Esophagus squamous epithelium (tissue), 4 donors: ENCODE measurements around the gene MANSC1.

DNA sequence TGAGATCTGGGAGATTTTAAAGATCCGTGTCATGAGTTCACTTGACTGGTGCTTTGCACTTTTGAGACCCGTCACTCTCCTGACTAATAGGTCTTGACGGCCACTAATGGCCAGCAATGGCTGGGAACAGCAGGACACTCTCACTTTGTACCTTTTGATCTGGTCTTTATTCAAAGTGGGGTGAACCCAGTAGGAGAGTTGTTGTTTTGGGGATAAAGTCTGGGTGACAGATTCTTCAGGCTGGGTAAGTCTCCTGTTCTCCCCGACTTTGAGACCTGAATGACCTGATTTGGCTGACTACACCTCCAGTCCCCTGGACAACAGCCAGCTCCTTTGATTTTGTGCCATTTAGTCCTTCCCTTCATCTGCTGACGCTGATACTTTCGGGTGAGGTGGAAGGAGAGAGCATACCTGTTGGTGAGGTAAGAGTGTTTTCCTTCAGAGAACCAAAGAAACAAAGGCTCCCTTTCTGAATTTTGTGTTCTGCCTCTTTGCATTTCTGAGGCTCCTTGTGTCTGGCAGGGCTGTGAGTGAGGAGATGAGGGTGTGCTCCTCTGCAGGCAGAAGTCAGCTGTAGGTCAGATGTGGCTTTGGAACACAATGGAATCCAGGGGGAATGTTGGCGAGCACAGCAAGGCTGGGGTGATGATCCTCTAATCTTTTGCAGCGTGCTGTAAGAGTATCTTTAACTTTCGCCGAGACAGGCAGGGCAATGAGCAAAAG lies 12.0 kb downstream of the ETV6 start:
- PRO-cap: bidirectional peak, plus-strand start at position 377 of the sequence, minus-strand start at position 270 of the sequence
- RAMPAGE, long total RNA, 4 experiments: no peak in any of the 4 experiments

- PRO-cap: no peak
- RAMPAGE, long total RNA, 4 experiments: no peak in any of the 4 experiments
Observed at GRCh38 chr12:11701268-11702287, 52.1 kb downstream of the ETV6 start.

DNA sequence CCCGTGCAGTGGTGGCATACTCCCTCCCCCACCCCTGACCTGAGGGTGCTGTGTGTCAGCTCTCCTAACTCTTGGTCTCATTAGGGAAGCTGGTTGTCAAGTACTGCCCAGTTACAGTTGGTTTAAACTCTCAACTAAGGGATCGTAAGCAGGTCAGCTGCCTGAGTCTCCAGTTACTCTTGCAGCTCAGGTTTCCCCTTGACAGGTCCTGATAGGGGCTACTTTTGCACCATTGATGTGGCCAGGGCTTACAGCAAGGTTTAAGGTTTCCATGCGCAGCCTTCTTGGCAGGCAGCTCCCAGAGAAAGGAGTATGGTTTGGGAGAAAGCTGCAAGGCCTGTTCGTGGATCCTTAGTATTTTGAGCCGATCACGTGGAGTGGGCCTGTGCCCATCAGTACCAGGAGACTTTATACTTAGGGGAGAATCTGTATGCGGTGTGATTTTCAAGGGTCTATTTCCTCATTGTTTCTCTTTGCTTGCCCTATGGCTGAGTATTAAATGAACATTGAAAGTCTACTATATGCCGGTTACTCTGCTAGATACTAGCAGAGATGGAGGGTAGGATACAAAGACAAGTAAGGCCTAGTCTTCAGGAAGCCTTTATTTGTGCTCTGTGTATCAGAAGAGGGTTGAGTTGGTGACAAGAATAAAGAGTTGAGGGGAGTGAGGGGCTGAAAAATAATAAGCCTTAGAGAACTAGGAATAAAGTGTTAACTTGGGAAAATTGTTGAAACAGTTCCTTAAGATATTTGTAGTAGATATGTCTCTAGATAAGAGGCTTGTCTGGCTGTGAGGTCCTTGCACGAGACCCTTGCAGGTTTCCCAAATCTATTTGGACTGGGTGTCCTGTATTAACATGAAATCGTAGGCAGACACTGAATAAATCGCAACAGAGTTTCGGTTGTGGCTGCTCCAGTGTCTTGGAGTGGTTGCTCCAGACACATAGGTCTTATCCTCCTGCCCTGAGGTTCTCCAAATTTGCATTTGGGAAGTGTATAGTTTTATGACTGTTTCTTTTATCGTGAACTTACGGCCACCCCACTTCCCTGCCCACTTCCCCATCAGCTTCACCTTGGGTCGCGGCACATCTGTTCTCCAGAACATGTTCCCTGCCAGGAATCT lies 74.9 kb downstream of the ETV6 start:
- PRO-cap: no peak
- RAMPAGE, long total RNA, 4 experiments: no peak in any of the 4 experiments

- PRO-cap: no peak
- RAMPAGE, long total RNA, 4 experiments: no peak in any of the 4 experiments
Observed at GRCh38 chr12:11729043-11729288, 79.5 kb downstream of the ETV6 start.

DNA sequence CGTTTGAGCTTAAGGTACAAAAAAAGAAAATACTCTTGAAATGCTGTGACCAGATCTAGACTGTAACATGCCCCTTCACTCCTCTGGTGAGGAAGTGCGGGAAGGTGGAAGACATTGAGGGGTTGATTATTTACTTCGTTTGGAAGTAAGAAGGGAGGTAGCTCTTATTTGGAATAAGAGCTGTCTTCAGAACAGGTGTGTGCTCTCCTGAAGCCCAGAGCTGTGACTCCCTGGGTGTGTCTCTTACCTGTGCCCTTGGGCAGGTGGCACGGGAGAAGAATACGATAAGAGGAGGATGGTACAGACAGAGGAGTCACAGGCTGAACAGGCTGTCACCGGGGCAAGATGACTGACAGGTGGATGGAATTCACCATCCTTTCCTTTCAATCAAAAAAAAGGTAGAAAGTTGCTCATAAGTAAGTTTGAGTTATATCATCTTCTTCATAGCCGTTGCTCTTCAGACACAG lies 120.2 kb downstream of the ETV6 start:
- PRO-cap: no peak
- RAMPAGE, long total RNA, 4 experiments: no peak in any of the 4 experiments

DNA sequence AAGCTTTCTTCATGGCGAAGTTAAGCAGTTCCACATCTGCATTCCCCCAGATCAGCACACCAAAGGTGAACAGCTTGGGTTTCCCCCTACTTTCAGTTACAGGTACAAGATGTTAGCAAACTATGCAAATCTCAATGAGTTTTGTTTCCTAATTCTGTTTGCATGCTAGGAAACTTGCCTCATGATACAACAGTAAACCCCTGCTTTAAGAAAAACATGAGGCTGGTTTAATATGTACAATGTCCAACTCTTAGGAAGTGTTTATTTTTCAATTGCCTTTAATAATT lies 131.4 kb downstream of the ETV6 start:
- PRO-cap: unidirectional peak, minus-strand start at position 67 of the sequence
- RAMPAGE, long total RNA, 4 experiments: no peak in any of the 4 experiments

- PRO-cap: no peak
- RAMPAGE, long total RNA, 4 experiments: no peak in any of the 4 experiments
Observed at GRCh38 chr12:11797902-11798605, 148.6 kb downstream of the ETV6 start.

- PRO-cap: no peak
- RAMPAGE, long total RNA, 4 experiments: no peak in any of the 4 experiments
Observed at GRCh38 chr12:11813486-11814086, 164.1 kb downstream of the ETV6 start.

GRCh38 chr12:11820351-11820852 lies 170.9 kb downstream of the ETV6 start:
- PRO-cap: no peak
- RAMPAGE, long total RNA, 4 experiments: no peak in any of the 4 experiments

- PRO-cap: no peak
- RAMPAGE, long total RNA, 4 experiments: no peak in any of the 4 experiments
Observed at GRCh38 chr12:11838343-11838850, 188.9 kb downstream of the ETV6 start.

DNA sequence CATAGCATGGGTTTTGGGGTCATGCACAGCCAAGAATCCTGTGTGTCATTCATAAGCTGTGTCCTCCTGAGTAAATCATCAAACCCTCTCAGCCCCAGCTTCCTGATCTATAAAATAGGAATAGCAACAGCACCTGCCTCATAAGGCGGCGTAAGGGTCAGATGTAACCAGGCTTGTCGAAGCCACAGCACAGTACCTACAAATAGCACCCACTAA lies 188.4 kb upstream of the BCL2L14 start:
- PRO-cap: no peak
- RAMPAGE, long total RNA, 4 experiments: no peak in any of the 4 experiments

DNA sequence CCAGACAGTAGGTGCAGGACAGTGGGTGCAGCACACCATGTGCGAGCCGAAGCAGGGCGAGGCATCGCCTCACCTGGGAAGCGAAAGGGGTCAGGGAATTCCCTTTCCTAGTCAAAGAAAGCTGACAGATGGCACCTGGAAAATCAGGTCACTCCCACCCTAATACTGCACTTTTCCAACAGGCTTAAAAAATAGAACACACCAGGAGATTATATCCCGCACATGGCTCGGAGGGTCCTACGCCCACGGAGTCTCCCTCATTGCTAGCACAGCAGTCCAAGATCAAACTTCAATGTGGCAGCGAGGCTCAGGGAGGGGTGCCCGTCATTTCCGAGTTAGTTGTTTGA lies 161.5 kb upstream of the BCL2L14 start:
- PRO-cap: no peak
- RAMPAGE, long total RNA, 4 experiments: no peak in any of the 4 experiments

GRCh38 chr12:12086880-12087490 lies 16.2 kb downstream of the BCL2L14 start:
- PRO-cap: no peak
- RAMPAGE, long total RNA, 4 experiments: no peak in any of the 4 experiments

GRCh38 chr12:12219700-12219991 lies 47.2 kb downstream of the LRP6 start:
- PRO-cap: no peak
- RAMPAGE, long total RNA, 4 experiments: no peak in any of the 4 experiments

GRCh38 chr12:12331965-12332282 lies 18.1 kb downstream of the MANSC1 start:
- PRO-cap: no peak
- RAMPAGE, long total RNA, 4 experiments: no peak in any of the 4 experiments

DNA sequence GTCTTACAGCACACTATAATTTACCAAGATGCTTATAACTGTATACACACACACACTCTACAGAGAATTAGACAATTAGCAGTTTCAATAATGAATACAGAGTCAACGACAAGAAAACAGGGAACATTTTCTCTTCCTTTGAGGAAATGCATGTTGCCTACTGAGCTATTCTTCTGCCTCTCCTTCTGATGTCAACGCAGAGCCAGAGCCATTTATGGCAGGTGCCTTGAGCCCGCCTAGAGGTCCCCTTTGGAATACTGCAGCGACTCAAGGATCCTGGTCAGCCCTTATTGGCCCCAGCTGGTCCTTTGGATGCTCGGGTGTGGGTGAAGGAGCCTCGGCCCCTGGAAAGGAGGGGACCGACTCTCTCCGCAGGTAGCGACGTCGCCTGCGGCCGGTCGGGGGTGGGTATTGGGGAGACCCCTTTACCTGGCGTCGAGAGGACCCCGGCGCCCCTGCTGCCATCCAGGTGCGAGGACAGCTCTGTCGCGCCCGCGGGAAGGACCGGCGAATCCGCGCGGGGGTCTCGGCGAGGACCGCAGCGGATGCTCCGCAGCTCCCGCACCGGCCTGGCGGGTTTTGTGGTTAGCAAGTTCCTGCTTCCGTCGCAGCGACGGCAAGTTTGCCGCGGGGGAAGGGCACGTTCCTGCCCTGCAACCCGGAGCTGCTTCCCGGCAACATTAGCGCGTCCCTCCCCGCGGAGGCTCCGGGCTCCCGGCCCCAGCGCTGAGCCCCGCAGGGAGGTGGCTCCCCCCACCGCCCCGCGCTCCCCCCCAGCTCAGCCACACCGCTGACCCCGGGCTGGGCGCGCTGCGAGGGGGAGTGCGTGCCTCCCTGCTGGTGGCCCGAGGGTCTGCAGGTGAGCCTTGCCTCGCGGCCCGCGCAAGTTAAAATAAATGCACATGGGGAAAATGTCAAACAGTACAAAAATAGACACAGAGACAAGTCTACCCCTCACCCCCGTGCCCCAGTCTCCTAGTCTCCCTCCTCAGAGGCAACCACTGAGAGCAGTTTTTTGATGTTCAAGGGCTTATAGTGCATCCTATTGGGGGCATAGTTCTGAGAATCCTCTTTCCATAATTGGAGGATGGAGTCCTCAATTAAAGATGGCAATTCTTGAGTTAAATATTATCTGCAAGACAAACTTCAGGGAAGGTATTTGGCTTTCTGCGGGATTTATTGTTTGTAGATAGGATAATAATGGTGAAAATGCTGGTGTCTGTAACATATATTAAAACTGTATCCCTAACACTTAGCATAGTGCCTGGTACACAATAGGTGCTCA lies at the start of gene MANSC1:
MANSC1 (minus strand) TSS at position 594 of the 1,285 bp plus-strand sequence.
- PRO-cap: bidirectional peak, plus-strand start at position 211 of the sequence, minus-strand start at position 187 of the sequence; bidirectional peak, plus-strand start at position 680 of the sequence, minus-strand start at position 581 of the sequence
- RAMPAGE, long total RNA, 4 experiments: start-site peak on the minus strand in 4 of 4 experiments, centred at positions 560 to 575 of the sequence, 74 to 753 reads per replicate

DNA sequence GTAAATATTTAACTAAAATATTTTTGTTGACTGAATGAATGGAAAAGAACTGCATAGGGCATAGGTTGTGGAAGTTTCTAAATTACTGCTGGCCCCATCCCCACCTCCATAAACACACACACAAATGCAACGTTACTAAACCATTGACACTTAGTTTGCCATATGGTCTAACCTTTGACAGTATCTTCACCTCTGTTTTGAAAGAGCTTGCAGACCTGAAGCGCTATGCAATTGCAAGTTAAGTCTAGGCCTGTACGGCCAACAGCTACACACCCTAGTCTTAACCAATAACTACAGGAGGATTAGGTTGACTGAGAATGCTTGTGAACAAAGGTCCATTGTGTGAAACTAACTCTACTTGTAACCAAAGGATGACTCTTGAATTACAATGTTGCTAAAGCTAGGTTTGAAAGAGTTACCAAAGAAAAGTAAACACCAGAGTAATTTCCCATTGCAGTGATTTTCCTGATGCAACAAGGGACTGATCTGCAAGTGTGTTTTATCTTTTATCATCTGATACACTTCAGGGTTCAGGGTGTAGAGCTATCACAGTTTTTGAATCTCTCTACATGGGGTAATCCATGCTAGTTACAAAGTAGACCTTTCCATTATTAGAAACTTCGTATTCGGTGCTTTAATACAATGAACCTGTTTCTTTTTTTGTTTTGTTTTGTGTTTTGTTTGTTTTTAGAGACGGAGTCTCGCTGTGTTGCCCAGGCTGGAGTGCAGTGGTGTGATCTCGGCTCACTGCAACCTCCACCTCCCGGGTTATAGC lies 1.1 kb upstream of the MANSC1 start:
- PRO-cap: unidirectional peak, minus-strand start at position 118 of the sequence; bidirectional peak, plus-strand start at position 519 of the sequence, minus-strand start at position 199 of the sequence
- RAMPAGE, long total RNA, 4 experiments: no peak in any of the 4 experiments

DNA sequence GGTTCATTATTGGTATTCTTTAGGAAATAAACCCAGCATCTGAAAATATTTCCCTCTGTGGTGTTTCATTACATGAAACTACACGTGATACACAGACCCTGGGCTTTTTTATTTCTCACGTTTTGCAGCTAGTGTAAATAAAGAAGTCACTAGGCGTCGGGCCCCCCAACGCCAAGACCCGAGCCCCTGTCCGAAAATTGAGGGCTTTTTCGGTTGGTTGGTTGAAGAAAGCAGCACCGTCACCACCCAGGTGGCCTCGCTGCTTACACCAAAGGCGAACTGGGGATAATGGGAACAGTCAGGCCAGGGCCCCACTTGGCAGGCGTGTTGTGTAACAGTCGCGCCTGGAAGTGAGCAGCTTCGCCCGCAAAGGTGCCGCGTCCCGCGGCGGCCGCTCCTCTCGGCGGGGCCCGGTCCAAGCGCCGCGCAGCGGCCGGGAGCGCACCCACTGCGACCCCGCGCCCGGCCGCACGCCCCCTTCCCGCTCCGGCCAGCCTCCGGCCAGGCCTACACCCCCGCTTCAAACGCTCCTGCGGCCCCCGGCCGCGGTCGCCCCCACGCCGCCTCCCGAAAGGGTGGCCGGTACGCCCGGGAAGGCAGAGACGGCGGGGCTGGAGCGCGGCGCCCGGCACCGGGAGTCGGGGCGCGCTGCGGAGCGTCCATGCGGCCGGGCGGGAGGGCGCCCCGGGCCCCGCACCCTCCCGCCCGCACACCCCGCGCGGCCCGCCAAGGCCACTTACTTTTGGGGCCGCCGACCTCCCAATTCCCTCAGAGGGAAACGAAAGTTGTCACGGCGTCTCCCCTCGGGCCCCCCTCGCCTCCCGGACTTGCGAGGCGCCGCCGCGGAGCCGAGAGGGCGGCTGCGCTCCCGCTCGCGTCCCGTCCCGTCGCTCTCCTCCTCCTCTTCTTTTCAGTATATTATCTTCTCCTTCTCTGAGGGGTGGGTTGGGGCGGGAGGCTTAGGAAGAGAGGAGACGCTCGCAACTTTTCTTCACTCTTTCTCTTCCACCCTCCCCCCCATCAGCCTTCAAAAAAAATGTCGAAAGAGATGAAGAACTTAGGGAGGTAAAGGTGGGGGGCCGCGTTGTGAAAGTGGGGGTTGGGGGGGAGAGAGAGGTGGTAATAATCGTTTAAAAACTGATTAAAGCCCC lies 911 bp downstream of the DUSP16 start:
- PRO-cap: bidirectional peak, plus-strand start at position 337 of the sequence, minus-strand start at position 281 of the sequence
- RAMPAGE, long total RNA, 4 experiments: start-site peak on the minus strand in 2 of 4 experiments, centred at positions 878 to 1,111 of the sequence, 9 to 23 reads per replicate

DNA sequence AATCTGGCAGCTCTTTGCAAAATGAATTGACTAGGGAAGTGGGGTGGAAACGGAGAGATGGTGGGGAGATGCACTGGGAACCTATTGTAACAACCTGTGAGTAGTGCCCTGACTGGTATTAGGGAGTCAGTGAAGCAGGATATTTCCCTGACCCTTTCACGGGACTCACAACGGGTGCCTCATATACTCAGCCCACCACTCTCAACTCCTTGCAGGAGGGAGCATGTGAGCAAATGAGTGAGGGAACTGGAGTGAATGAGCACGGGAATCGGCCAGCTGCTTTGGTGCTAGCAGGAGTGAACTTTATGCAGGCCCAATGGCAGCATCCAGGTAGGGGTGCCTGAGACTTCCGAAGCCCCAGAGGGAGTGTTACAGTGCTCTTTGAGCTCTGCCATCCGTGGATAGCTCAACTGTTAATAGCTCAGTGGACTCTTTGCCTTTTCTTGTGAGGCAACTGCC lies 12.7 kb downstream of the CREBL2 start:
- PRO-cap: no peak
- RAMPAGE, long total RNA, 4 experiments: no peak in any of the 4 experiments

DNA sequence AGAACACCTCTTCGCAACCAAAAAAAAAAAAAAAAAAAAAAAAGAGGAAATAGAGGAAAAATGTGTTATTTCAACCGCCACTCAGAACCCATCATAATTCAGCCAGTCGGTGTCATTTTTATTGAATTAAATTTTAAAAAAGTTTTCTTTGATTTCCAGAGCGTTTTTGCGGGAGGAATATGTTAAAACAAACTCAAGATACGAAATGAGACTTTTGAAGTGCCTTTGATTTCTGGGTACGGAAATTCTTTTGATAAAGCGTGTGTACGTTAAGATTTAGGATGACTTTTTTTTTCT lies 8.9 kb downstream of the CDKN1B start:
- PRO-cap: no peak
- RAMPAGE, long total RNA, 4 experiments: no peak in any of the 4 experiments